Subcutaneous adipose tissue (tissue), 3 donors: ENCODE measurements around the genes RNF220, PTCH2 and TOE1.

DNA sequence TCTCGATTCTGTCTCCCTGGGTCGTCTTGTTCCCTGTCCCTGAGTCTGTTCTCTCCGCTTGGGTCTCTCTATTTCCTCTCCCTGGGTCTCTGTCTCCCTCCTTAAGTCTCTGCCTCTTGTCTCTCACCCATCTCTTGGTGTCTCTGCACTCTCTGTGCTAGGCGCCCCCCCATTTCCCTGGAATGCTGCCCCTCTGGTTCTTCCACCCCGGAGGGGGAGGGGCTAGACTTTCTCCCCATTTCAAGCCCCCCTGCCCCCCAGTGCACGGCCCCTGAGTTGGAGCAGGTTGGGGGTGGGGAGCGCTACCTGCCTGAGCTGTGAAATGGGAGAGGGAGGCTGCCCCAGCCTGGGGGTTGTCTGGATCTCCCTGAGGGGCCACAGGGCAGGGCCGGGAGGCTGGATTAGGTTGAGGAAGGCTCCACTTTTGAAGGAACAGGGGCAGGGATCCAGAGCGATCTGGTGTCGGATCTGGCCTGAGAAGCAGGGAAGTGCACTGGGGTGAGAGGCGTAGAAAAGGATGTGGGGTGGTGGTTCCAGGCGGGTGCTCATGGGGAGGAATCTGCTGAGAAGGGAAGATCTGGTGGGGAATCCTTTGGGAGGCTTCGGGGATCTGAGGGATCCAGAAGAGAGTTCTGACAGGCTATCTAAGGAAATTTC is 1.5 kb downstream of the PTPRF start:
- PRO-cap: no peak
- RAMPAGE, long total RNA, 3 experiments: no peak in any of the 3 experiments

GRCh38 chr1:43537312-43537982 is 6.8 kb downstream of the PTPRF start:
- PRO-cap: no peak
- RAMPAGE, long total RNA, 3 experiments: no peak in any of the 3 experiments

DNA sequence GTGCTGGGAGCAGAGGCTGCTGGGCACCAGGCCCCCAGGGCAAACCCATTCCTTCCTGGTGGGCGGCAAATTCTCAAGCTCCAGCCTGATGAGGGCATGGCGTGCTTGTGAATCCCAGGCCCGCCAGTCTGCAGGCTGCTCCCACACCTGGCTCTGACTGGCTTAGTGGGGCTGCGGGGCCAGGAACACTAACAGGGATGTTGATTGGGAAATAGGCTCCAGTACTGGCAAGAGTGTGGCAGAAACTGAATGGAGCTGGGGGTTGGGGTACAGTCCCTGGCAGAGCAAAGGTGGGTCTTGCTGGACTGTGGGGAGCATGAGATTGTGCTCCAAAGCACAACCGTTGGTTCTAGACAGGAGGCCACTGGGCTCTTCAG is 47.6 kb downstream of the PTPRF start:
- PRO-cap: no peak
- RAMPAGE, long total RNA, 3 experiments: no peak in any of the 3 experiments

- PRO-cap: no peak
- RAMPAGE, long total RNA, 3 experiments: no peak in any of the 3 experiments
Observed at GRCh38 chr1:43595556-43596172, 54.3 kb upstream of the KDM4A start.

GRCh38 chr1:43915987-43916504 is 17.6 kb upstream of the ARTN start:
- PRO-cap: no peak
- RAMPAGE, long total RNA, 3 experiments: start-site peak on the plus strand in 1 of 3 experiments, at chr1:43916178-43916308 at its widest, 6 reads per replicate

DNA sequence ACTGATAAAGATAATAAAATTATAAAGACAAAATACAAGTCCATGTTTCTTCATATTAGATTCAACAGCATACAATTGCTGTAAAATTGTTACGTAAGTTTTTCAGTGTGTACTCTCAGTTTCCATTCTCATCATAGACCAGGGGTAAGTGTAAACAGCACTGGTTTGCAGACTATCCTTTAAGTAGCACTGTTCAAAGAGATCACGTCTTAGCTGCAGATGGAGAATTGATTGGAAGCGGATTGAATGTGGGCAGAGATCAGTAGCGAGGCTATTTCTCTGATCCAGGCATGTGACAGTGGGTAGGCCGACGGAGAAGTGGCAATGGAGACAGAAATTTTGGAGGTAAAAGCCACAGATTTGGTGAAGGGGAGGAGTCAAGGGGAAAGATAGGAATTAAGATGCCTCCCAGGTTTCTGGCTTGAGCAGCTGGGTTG is 3.8 kb downstream of the DMAP1 start:
- PRO-cap: no peak
- RAMPAGE, long total RNA, 3 experiments: no peak in any of the 3 experiments

DNA sequence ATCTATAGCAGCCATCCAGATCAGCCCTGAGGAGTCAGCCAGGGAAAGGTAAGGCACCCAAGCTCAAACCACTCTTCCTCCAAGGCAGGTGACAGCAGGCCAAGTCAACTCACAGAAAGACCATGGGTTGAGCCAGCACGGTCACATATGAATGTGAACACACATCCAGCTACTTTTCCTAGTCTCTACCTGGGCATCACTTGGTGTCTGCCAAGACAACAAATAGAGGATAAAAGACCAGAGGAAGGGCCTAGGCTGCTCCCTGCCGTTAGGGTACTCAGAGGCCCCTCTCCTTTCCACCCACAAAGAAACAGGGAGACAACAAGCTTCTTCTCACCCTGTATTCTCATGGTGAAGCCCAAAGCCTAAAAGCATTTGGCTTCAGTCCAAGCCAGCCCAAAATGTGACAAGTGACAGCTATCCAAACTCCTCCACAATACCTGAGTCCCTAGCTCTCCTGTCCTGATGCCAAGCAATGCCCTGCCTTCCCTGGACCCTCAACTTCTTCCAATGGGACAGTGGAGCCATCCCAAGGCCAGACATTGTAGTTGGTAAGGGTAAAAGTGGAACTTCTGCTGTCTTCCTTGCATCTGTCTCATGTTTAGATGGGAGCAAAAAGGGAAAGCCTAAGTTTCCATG is 55.4 kb downstream of the DMAP1 start:
- PRO-cap: no peak
- RAMPAGE, long total RNA, 3 experiments: no peak in any of the 3 experiments

DNA sequence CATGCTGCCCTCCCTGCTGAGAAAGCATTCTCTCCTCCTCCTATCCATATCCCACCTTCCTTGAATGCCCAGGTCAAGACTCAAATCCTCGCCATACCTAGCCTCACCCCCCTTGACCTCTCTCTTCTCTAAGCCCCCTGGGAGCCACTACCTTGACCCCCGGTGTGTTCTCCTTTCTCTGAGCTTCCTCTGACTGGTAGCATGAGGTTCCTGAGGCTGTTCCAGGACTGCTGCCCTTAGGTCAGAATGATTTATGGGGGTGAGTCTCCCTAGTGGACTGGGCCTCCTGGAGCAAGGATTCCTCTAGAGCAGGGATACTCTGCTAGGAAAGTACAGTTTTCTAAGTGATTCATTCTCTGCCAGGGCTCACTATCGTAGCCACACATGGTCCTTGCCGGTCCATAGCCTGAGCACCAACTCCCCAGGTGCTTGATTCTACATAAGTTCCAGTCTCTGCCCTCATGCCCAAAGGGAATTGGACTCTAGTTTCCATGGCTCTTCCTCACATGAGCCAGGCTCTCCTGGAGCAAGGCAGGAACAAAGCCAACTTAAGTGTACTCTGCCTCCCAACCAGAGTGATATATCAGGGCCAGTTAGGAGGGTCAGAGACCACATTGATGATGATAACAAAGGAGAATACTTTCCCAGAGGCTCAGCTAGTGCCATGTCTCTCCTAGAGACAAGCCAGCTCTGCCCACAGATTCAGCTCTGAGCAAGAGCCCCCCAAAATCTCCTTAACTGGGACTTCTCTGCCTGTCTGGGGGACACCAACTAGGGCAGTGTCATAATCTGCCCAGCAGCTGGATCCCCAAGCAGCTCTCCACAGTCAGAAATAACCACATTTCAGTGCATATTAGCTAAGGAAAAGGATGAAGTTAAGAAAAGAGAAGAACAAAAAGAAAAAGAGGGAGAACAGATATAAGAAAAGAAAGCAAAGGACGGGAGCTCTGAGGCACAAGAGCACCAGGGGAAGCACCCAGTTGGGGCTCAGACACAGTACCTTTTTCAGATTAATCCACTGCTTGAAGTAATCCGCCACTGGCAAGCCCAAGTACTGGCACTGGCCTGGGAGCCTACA is 70.9 kb downstream of the ERI3 start:
- PRO-cap: no peak
- RAMPAGE, long total RNA, 3 experiments: no peak in any of the 3 experiments

DNA sequence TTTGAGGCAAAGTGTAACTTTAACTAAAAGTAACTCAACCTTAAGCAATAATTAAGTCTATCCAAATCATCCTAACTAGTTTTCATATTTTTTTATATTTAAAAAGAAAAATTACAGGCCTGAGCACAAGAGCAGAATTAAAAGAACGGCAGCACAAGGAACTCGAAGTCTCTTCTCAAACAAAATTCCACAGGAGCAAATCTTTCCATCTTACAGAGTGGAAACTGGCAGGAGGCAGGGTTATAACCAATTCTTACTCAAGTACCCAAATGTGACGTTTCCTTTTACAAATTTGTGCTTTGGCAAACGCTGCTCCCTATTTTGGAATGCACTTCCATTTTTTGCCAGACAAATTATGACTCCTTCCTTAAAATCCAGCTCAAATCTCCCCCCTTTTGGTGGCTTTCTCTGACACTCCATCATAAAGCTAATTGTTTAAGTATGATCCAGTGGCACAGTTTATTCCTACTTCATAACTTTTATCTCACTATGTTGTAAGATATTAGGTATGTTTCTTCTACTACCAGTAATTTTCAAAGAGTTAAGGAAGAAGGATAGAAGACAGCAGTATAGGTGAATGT is 7.8 kb downstream of the ERI3 start:
- PRO-cap: no peak
- RAMPAGE, long total RNA, 3 experiments: no peak in any of the 3 experiments

DNA sequence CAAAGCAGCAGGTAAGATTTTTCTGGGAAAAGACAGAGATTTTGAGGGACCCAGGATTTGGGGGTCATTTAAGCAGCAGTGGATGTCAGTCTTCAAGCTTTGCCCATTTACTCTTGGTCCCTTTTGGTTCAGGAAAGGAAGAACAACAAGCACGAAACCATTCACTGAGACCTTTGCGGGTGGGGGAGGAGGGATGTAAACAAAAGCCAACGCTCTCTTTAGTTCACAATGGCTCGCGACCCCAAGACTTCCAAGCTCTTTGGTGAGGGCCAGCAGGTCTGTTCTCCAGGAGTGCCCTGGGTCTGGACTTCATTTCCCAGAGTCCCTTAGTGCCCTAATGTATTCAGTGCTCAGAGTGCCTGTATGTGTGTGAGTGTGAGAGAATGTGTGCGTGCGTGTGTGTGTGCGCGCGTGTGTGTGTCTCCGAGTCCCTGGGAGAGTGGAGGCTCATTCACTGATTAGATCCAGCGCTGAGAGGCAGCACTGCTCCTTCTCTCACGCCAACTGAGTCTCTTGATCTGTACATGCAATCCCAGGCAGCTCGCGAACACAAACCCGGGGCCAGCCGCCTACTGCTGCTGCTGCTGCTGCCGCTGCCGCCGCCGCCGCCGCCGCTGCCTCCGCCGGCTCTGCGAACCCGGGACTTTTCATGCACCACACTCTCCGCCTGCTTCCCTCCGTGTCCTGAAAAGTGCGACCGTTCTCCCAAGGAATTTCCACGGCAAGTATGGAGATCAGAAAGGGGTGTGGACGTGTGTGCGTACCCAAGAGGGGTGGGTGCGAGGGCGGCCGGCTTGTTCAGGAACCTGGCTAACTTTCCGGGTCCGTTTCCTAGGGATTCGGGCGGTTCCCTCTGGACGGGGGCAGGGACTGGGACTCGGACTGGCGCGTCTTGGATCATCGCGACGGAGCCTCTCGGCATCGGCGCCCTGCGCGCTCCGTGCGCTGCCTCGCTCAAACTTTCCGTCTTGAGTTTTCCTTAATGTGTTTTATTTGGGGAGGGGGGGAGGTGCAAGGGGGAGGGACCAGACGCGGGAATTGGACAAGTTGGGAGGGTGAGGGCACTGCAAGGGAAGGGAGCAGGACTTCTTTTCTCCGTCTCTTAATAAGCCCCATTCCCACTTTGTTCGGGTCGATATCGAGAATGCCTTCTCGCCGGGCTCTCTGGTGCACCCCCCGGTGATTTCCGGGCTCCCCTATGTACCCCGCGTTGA is at the start of gene RNF220:
Gene RNF220, plus strand, starts transcription at position 450 of the 1,214 bp plus-strand sequence.
- PRO-cap: unidirectional peak, plus-strand start at position 450 of the sequence
- RAMPAGE, long total RNA, 3 experiments: no peak in any of the 3 experiments

- PRO-cap: no peak
- RAMPAGE, long total RNA, 3 experiments: no peak in any of the 3 experiments
Observed at GRCh38 chr1:44423443-44424524, 18.7 kb downstream of the RNF220 start.

GRCh38 chr1:44721175-44722025 is 18.2 kb upstream of the KIF2C start:
- PRO-cap: bidirectional peak, plus-strand start at chr1:44722195, minus-strand start at chr1:44721903
- RAMPAGE, long total RNA, 3 experiments: no peak in any of the 3 experiments

GRCh38 chr1:44738407-44738975 is 1.1 kb upstream of the KIF2C start:
- PRO-cap: no peak
- RAMPAGE, long total RNA, 3 experiments: no peak in any of the 3 experiments

- PRO-cap: bidirectional peak, plus-strand start at chr1:44800317, minus-strand start at chr1:44800185
- RAMPAGE, long total RNA, 3 experiments: no peak in any of the 3 experiments
Observed at GRCh38 chr1:44799633-44800243, 439 bp upstream of the PLK3 start.

DNA sequence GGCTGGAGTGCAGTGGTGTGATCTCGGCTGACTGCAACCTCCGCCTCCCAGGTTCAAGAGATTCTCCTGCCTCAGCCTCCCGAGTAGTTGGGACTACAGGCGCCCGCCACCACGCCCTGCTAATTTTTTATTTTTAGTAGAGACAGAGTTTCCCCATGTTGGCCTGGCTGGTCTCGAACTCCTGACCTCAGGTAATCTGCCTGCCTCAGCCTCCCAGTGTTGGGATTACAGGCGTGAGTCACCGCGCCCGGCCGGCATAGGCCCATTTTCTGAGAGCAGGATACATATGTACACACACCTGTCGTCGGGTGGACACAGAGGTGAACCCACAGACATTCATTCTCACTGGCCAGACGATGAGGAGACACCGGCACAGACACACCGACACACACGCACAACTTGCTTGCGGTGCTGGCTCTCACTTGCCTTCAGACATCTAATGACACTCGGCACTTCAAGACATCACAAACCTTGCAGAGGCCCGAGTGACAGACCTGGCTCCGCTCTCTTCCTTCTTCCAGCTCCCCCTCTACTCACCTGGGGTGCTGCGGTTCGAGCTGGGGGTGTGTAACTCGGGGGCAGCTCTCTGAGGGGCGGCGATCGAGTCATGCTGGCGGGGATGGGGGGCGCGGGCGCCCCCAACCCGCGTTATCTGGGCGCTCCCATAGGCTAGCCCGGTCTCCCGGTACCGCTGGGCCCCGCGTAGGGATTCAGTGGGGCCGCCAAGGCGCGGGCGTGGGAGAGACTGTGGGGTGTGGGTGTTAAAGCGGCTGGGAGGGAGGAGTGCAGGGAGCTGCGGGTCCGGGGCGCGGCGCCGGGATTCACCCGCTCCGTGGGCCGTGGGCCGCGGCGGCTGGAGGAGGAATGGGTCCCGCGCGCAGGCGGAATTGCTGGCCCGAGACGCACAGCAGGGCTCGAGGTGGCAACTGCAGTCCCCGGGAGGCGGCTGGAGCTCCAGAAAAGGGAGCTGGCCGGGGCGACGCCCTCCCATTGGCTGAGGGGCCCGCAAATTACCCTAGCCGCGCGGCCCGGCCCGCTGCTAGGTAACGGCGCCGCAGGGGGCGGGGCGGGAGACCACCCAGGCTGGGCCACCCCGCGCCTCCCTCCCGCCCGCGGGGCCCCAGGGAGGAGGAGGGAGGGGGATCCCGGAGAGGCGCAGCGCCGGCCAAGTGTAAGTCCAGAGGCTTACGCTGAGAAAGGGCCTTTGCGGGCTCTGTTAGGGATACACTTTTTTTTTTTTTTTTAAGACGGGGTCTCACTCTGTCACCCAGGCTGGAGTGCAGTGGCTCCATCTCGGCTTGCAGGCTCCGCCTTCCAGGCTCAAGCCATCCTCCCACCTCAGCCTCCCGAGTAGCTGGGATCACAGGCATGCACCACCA is at the start of gene PTCH2:
Gene PTCH2, minus strand, starts transcription at position 930 of the 1,379 bp plus-strand sequence.
- PRO-cap: unidirectional peak, minus-strand start at position 889 of the sequence; unidirectional peak, minus-strand start at position 928 of the sequence
- RAMPAGE, long total RNA, 3 experiments: no peak in any of the 3 experiments

- PRO-cap: no peak
- RAMPAGE, long total RNA, 3 experiments: no peak in any of the 3 experiments
Observed at GRCh38 chr1:45204773-45205406, 1.5 kb downstream of the ZSWIM5 start.

- PRO-cap: bidirectional peak, plus-strand start at chr1:45339722, minus-strand start at chr1:45339584; bidirectional peak, plus-strand start at chr1:45340041, minus-strand start at chr1:45340030; bidirectional peak, plus-strand start at chr1:45340223, minus-strand start at chr1:45340120; bidirectional peak, plus-strand start at chr1:45340566, minus-strand start at chr1:45340414
- RAMPAGE, long total RNA, 3 experiments: start-site peak on the plus strand in 1 of 3 experiments, at chr1:45340206-45340243 at its widest, 8 reads per replicate; start-site peak on the minus strand in 3 of 3 experiments, at chr1:45339961-45340440 at its widest, 8 to 44 reads per replicate
Observed at GRCh38 chr1:45339652-45340749, at the start of gene TOE1. Gene TOE1 (plus strand): TSS chr1:45340170.

DNA sequence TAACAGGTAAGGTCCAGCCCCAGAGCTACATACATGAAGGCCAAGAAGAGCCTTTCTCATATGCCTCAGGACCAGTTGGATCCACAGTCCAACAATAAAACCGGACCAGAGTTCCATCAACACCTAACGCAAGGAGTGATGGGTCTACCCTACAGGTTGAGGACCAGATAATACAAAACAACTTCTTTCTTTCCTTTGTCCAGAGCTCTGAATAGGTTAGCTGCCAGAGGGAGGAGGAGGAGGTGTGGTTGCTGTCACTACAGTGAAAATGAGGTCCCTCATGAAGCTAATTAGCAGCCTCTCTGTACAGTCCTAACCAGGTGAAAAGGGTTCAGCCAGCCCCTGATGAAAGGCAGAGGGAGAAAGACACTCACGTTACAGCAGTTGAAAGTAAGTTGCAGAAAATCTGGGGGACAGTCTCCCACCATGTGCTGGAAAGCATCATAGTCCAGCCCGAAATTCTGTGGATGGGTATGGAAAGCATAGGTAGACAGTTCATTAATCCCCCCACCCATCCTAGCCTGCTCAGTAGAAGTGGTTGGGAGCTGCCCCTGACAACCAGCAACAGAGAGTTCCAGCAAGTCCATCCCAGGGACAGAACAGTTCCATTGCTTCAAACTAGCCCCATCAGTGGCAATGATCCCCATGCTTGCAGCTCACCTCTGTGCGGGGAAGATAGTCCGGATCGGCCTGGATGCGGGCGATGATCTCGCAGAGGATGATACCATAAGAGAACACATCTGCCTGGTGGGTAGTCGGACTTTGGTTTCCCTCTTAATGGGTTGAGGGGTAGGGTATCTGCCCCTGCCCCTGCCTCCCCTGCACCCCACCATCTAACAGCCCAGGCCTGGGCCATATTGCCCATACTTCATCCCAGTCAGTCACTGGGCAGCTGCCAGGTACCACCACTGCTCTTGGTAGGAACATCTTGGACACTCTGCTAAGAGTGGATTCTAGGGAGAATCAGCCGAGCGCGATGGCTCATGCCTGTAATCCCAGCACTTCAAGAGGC is 6.7 kb downstream of the TOE1 start:
- PRO-cap: no peak
- RAMPAGE, long total RNA, 3 experiments: no peak in any of the 3 experiments

- PRO-cap: no peak
- RAMPAGE, long total RNA, 3 experiments: no peak in any of the 3 experiments
Observed at GRCh38 chr1:45349206-45349807, 9.3 kb downstream of the TOE1 start.

GRCh38 chr1:45393815-45394423 is 53.9 kb downstream of the TOE1 start:
- PRO-cap: unidirectional peak, plus-strand start at chr1:45394184
- RAMPAGE, long total RNA, 3 experiments: no peak in any of the 3 experiments